Mammary microvascular endothelial cell (primary cell): ENCODE data around the genes ENSG00000283205 and SPIN1.

GRCh38 chr9:86355675-86356125, 1.5 kb upstream of the TUT7 start:
- RAMPAGE, long total RNA = no peak

DNA sequence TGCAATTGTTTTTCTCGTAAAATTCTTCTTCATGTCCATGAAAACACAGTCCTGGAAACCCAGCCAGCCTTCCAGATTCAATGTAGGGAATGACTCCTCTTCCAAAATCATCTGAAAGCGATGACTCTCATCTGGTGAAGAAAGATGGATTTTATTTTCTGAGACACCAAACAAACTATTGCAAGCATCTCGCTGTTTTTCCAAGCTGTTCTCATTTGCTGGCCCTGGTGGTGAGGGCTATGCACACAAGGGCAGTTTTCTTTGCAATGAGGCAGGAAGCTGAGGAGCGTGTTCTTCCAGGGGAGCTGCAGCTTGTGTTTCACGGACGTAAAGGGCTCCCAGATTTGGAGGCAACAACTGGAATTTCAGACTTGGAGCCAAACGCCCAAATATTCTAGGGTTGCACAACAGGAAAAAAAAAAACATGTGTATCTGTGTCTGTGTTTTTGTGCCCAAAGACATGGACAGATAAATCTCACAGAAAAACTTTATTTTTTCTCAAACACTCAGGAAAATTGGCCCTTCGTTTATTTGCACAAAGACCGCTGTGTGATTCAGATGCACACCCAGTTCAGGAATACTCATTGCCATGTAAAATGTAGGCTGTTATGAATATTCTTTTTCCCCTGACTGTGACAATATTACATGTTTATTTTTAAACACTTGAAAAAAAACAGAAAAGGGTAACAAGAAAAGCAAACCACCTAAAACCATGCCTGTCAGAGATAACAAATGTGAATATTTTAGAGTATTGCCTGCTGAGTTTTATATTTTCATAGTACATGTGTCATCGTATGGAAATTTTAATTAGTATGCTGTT, 151.3 kb downstream of the GAS1 start:
- RAMPAGE, long total RNA = no peak

- RAMPAGE, long total RNA = no peak
Measured at GRCh38 chr9:87194413-87194881, 247.1 kb upstream of the GAS1 start.

DNA sequence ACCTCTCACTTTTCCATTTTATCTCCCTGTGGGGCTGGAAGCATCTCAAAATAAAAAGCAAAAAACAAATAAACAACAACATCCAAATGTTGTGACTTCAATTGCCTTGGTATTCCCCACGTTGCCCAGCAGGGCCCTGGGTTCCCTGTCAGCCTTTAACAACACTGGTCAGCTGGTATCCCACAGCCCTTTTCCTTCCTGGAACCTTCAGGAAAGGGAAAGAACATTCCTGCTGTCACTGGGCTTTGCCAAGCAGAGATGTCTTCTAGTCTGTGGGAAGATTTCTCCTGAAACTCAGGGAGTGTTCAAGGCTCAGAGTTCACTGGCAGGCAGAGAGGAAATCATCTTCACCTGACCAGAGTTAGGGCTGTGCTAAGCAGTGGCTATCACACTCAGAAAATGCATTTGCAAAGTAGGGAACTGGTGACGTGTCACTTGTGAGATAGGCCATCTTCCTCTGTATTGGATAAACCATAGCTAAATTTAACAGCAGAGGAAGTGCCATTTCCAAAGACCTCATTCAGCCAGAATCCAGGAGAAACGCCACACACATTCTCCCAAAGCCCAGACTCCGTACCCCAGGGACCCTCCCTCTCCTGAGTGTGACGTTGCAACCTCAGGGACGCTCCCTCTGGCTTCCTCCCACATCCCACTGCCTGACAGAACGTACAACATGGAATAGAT, 274.1 kb upstream of the DAPK1 start:
- RAMPAGE, long total RNA = no peak

- RAMPAGE, long total RNA = no peak
Measured at GRCh38 chr9:87373894-87374535, 123.7 kb upstream of the DAPK1 start.

DNA sequence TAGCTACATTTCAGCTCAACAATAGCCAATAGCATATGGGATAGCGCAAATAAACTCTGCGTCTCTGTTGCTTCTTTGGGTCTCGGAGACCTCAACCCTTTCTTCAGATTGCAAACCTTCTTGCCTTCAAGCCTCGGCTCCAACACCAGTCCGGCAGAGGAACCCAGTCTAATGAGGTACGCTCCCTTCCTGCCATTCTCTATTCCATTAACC, 634 bp upstream of the DAPK1 start:
- RAMPAGE, long total RNA = no peak

DNA sequence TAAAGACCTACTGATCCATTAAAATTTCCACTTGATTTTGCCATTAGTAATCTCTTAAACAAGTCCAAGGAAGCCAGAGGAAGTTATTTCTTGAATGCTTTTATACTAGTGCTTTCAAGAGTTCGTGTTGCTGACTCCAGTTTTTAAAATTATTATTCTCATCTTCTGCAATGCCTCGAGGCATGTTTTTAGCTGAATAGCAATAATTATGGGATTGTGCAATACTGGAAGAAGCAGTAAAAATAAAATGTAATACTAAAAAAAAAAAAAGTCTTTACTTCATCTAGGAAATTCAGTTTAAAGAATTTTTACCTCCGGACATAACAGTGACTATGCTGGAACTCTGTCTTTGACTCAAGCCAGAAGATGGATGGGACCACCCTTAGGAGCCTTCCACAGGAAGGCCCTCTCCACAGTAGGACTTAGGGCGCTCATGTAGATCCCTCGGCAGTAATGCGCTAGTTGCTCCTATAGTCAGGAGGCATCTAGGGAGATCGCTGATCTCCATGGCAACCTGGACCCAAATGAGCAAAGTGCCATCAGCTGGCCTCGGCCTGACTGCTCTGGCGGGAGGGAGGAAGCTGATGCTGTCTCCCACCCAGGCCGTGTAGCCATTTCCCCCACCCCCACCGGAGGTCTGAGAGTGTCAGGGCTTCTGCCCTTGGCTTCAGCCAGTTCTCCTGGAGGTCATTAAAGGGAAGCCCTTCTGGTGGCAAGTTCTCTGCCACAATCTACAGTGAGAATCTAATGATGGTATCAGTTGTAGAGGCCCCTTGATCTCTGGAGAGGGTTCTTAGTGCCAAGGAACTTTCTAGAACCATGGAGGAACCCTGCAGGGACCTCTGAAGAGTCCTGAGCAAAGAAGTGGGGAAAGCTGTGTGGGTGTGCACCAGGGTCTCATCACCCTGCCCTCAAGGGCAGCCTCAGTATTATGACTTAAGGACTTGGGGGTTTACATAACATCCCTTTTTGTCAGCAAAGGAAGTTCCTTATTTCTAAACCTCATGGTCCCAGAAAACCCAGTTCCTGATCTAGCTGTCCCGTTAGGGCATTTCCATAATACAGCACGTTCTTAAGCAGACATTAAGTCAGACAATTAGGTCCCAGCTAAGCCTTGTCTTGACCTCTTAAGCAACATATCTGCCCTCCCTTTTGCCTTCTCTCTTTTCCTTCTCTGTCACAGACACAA, 56.9 kb downstream of the DAPK1 start:
- RAMPAGE, long total RNA = no peak

DNA sequence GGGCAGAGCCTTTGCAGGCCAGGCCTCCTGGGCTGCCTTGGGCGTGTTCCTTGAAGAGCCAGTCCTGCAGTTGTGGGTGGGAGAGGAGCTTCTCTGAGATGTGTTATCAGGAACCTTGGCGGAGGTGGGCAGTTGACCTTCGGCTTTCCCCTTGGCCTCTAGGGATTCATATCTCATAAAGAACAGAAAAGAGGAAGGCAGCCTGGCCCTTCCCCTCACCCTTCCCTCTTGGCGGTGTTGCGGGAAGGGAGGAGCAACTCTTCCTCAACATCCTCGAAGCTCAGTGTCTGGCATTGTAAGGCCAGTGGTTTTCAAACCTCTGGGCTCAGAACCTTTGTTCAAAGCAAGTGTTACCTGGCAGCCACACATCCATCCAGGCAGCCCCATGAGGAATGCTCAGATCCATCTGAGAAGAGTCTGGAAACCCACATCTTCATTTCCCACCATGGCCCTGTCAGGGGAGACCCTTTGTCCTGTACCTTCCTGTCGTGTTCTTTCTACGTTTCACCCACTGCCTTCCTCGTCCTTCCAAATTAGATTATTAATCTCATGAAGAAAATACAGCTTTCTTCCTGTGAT, 59.3 kb downstream of the DAPK1 start:
- RAMPAGE, long total RNA = no peak

- RAMPAGE, long total RNA = no peak
Measured at GRCh38 chr9:87631911-87633182, 93.6 kb upstream of the CTSL start.

GRCh38 chr9:87709187-87709732, 16.7 kb upstream of the CTSL start:
- RAMPAGE, long total RNA = no peak

GRCh38 chr9:87727557-87728291, 1.8 kb downstream of the CTSL start:
- RAMPAGE, long total RNA = no peak

DNA sequence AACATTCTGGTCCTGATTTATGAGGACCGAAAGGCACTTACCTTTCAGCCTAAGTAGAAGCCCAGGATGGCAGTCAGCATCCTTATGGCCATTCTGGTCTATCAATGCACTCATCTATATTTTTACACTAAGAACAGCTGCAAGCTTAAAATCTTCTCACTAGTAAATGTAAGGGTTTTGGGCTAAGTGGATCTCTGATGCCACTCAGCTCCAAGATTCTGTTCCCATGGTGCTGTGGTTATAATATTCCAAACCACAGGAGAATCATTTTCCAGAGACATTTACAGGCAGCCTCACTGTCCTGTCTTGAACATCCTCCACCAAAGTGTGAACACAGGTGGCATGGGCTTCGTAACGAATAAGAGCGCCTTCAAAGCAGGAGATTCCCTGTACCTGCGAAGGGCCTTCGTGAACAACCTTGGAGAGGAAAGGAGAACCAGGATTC, at the start of gene ENSG00000283205:
TSS of gene ENSG00000283205 (plus strand) at position 290 of the 445 bp plus-strand sequence.
- RAMPAGE, long total RNA = no peak

GRCh38 chr9:88198166-88198874, 60.0 kb upstream of the SPATA31C2 start:
- RAMPAGE, long total RNA = no peak

DNA sequence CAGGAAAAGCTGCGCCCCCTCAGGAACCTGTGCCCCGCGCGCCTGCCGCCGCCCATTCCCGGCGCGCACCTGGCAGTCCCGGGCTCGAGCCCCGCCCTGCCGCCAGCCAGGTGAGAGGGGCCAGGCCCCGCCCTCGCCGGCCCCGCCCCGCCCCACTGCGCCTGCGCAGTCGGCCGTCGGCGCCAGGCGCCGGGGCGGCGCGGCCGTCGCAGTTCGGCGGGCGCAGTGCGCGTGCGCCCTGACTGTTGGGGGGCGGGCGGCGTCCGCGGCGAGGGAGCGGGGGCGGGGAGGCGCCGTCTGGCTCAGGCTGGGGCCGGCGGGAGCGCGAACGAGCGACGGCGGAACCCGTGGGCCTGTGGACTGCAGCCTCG, at the start of gene SPIN1:
TSS of gene SPIN1 (plus strand) at position 288 of the 371 bp plus-strand sequence.
- RAMPAGE, long total RNA = start-site peak on the plus strand centred at position 283 of the sequence, 56 bp wide, 496 and 250 reads in 2 replicates

DNA sequence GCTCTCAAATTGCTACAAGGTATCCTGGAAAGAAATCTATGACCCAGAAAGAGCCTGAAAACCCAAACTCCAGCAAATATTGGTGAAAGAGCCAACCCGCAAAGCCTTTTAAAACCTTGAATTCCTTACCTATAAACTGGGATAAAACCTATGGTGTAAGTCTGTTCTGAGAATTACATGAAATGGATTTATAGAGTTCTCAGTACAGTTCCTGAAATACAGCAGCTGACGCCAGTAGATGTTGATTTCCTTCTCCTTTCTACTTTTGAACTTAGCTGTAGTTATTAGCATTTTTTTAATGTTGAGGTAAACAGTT, 3.6 kb downstream of the SPIN1 start:
- RAMPAGE, long total RNA = no peak

DNA sequence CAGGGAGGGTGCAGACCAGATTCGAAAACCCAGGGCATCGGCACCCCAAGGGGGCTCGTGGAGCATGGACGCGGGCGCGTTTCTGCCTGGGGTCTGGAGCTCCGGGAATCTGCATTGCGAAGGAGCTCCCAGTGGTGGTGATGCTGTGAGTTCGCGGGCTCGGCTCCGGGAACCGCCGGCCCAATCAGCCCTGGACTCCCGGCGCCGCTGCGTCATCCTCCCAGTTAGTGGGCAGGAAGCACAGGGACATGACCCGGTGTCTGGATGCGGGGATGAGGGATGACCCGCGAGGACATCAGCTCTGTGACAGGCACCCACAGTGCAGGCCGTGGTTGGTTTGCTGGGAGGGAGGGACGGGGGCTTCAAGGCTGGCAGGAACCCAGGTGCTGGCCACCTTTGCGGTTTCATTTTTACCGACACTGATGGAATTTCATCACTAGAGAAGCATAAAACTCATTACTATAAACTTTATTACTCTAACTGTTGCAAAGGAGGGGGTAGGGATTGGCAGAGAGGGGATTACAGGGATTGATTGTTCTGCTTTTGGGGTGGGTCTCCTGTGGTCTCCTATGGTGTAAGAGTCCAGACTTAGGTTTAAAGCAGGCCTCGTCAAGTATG, 1.1 kb downstream of the NXNL2 start:
- RAMPAGE, long total RNA = no peak

DNA sequence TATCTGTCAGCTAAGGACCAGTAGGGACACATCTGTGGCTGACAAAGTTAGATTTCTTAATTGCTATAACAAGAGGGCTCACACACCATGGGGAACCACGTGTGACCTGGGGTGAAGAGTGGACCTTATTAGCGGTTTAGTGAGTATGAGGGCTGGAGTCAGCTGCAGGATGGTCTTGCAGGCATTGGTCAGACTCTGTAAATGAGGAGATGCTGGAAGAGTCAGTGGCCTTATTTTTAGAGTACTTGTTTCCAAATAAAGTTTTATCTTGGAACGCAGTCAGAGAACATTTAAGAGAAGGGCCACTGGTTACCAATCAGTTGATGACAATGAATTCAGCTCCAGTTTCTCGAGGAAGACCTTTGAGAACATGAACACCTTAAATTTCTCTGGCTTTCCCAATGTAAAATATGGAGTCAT, 186.0 kb upstream of the S1PR3 start:
- RAMPAGE, long total RNA = no peak

DNA sequence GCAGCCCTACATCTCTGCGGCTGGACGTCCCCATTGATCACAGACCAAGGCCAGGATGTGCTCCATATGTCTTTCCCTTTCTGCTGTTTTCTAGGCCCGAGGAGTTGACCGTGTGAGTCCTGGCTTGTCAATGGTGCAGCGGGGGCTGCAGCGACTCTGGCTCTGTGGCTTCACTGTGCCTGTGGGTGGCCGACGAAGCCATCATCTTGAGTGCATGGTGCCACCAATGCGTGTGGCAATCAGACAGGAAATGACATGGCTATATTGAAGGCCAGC, 67.8 kb upstream of the S1PR3 start:
- RAMPAGE, long total RNA = no peak

DNA sequence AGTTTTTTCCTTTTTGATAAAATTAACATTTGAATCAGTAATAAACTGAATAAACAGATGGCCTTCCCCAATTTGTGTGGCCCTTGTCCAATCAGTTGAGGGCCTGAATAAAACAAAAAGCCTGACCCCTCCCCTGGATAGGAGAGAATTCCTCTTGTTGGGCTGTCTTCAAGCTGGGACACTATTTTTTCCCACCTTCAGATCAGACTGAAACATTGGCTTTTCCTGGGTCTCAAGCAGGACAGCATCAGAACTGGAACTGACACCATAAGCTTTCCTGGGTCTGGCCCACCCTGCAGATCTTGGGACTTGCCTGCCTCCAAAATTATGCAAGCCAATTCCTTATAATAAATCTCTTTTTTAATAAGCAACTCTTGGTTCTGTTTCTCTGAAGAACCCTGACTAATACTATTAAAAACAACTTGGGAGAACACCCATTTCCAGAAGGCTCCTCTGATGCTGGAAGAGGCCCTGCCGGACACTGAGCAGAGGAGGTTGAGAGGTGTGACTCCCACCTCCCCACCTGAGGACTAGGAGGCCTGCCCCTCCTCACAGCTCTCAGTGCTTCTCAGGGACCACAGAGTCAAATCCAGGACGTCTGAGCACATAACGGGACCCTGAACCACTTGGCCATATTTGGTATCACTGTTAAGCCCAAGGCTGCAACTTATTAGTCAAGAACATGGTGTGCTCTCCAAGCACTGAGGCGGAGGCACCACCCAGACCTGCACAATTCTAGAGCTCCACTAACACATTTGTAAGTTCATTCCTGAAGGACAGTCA, 9.7 kb downstream of the SHC3 start:
- RAMPAGE, long total RNA = no peak

- RAMPAGE, long total RNA = no peak
Measured at GRCh38 chr9:89175830-89176065, 2.9 kb downstream of the SHC3 start.